ENCODE measurements around the gene CCDC188.

- PRO-cap, result no peak
These were observed 68.6 kb upstream of the CLTCL1 start for GRCh38 chr22:19359701-19360935.

- PRO-cap, result no peak
These were observed 34.4 kb downstream of the HIRA start for GRCh38 chr22:19397011-19397702.

DNA sequence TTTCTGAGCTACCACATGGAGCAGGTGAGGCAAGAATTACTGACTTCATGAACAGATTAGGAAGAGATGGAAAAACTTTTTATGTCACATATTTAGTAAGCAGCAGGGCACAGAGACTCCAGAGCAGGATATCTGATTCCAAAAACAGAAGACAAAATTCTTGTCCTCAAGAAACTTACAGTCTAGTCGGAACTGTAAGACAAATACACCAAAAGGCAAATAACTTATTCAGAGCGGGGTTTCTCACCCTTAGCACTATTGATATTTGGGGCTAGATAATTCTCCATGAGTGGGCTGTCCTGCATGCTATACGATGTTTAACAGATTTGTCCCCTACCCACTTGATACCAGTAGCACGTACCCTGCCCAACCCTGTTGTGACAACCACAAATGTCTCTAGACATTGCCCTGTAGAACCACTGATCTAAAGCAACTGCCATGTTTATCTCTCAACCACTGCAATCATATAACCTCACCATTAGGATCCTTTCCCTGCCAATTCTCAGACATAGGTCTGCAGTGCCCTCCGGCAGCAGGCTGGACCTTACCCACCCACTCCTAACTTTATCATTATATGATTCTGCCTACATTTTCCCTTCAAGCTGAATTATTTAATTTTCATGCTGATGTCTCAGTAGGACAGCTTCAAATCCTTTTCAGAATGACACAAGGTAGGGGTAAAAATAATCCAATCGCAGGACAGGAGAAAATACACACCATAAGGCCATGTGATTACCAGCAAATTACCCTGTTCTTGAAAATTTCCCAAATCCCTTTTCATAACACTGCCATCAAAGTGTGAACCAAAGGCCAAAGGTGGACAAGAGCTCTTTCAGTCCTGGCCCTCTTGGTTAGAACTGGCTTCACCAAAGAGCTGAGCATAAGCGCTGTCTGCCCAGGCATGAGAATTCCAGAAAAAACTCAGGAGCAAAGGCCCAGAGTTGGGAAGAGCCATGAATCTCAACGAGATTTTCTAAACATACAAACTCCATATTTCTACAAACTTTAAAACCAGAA is 4.4 kb downstream of the HIRA start:
- PRO-cap, result no peak

- PRO-cap, result no peak
These were observed 827 bp downstream of the UFD1 start for GRCh38 chr22:19477985-19478746.

GRCh38 chr22:19622187-19622637 is 92.1 kb upstream of the SEPTIN5 start:
- PRO-cap, result no peak

DNA sequence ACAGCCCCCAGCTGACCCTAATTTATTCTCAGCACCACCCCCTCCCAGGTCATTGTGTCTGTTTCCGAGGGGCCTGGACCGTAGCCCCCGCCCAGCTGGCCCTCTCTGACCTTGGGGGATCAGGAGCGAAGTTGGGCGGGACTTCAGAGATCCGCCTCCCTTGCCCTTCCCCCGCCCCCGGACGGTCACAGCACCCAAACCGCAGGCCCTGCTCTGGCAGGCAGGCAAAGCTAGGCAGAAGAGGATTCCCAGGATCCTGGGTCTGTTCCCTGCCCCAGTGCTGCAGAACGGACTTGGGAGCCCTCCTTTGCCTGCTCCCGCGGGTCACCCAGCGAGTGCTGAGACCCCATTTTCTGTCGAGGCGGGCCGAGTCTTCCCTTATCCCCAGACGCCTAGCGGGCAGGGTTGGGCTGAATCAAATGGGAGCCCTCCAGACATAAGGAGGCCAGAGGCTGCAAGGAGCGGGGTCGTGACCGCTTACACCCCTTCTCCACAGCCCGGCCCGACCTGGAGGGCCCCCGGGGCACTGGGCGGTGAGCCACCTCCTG is 690 bp upstream of the GP1BB start:
- PRO-cap, result no peak

DNA sequence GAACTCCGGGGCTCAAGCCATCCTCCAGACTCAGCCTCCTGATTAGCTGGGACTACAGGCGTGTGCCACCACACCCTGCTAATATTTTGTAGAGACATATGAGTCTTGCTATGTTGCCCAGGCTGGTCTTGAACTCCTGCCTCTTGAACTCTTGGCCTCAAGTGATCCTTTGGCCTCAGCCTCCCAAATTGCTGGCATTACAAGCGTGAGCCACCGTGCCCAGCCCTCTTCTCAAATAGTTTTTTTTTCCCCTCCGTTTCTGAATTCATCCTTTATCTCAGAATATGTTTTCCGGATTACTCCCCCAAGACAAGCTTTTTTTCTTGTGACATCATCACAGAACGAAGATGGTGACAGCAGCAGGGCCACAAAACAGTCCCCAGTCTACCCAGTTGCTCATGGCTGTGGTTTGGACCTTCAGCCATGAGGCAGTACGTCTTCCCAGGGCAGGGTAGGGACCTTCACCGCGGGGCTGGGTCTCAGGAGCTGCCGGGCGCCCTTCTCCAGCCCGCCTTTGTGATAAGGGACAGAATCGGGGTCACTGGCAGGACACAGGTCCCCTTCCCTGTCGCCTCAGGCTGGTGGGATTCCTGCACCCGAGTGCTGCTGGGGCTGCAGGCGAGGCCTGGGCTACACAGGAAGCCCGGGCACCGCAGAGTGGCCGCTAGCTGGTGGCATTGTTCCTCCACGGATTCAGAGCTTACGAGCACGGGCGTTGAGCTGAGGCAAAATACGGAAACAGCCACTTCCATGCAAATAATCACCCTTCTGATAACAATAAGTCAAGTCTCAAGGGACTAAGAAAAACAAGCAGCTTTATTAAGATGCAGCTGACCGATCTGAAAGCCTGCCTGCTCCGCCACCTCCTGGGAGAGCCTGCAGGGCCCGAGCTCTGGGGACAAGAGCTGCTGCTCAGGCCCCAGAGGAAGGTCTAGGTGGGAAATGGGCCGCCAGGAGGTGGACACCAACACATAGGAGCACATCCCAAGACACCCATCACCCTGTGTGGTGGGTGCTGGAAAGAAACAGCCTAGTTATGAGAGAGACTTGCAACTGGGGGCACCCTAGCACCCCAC is 12.2 kb downstream of the TBX1 start:
- PRO-cap, result no peak

- PRO-cap, result no peak
These were observed 522 bp downstream of the GNB1L start for GRCh38 chr22:19853974-19854729.

DNA sequence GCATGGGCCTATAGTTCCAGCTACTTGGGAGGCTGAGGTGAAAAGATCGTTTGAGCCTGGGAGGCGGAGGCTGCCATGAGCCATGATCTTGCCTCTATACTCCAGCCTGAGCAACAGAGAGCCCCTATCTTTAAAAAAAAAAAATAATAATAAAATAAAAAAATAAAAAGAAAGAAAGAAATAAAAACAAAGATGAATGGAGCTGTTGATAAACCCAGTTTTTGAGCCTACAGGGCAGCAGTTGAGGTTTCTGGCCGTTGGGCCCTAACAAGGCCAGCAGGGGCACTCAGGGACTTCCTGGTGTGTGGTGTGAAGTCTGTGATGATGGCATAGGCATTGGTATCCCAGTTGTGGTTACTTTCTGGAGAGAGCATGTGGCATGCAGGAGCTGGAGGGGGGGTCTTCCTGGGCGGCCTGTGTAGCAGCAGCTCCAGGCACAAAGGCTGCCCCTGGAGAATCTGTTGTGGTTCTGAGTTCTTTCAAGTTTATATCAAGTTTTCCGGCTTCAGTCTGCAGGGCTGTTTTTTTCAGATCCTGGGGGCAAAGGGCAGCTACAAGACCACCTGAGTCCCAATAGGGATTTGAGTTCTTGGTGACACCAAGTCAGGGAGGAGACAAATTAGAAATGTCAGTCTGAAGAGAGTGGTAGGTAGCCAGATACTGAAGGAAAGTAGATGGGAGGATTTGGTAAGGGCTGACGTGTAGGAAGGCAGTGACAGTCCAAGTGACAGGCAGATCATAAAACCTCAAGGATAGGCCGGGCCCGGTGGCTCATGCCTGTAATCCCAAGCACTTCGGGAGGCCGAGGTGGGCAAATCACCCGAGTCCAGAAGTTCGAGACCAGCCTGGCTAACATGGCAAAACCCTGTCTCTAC is 2.1 kb upstream of the TXNRD2 start:
- PRO-cap, result no peak

DNA sequence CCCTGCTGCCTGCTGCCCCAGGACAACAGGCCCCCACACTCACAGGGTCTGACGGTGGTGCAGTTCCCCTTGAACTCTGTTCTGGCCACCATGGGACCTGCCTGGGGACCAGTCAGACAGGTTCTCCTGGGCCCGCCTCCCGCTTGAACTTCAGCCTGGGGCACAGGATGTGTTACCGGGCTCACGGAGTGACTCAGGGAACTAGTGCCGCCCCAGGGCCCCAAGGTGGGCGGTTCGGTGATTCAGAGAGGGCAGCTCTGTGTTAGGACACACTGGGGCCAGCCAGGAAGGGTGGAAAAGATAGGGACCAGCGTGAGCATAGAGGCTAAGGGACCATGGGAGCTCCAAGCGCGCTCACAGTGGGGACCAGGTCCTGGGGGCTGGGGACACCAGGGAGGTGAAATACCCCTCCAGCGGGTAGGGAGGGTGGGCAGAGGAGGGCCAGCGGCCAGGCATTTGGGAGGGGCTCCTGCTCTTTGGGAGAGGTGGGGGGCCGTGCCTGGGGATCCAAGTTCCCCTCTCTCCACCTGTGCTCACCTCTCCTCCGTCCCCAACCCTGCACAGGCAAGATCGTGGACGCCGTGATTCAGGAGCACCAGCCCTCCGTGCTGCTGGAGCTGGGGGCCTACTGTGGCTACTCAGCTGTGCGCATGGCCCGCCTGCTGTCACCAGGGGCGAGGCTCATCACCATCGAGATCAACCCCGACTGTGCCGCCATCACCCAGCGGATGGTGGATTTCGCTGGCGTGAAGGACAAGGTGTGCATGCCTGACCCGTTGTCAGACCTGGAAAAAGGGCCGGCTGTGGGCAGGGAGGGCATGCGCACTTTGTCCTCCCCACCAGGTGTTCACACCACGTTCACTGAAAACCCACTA is 21.6 kb upstream of the TXNRD2 start:
- PRO-cap, result no peak

- PRO-cap, result no peak
These were observed 1.2 kb upstream of the ARVCF start for GRCh38 chr22:20017896-20018111.

DNA sequence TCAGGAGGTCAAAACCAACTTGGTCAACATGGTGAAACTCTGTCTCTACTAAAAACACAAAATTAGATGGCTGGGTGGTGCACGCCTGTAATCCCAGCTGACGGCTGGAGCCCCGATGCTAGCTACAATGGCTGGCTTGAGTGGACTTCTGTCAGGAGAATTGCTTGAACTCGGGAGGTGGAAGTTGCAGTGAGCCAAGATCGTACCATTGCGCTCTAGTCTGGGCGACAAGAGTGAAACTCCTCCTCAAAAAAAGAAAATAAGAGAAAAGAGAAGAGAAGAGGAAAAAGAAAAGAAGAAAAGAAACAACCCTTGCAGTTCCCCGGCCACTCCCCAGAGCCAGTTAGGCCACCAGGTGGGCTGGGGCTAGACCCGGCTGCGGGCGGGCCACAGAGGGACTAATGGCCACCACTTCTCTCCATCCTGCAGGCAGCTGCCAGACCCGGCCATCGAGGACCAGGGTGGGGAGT is 17.1 kb upstream of the DGCR8 start:
- PRO-cap, result no peak

DNA sequence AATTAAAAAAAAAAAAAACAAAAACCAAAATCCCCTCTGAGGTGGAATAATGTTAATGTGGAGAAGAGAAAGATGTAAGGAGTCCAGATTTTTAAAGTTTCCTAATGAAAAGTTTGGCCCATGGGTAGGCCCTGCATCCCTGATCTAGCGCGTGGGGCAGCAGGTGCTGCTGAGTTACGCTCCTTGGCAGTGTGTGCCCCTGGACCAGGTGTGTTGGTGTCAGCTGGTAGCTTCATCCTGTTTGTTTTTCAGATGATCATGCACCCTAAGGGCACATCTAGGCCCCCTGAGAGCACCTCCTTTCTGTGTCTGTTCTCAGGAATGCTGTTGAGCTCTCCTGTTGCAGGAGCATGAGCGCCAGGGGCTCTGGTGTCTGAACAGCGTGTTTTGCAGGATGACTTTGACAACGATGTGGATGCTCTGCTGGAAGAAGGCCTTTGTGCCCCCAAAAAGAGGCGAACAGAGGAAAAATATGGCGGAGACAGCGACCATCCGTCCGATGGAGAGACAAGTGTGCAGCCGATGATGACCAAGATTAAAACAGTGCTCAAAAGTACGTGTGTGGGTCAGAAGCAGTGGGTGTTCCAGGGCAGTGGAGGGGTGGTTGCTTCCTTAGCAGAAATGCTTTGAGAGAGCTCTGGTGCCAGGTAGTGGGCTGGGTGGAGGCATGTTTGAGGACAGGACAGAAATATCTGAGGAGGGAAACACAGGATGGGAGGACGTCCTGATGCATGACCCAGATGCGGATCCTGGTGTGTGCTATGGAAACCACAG is 6.9 kb downstream of the DGCR8 start:
- PRO-cap, result no peak

- PRO-cap, result no peak
These were observed at the start of gene CCDC188 for GRCh38 chr22:20150856-20151107. TSS of gene CCDC188 (minus strand) at chr22:20151055.

GRCh38 chr22:20159911-20160627 is 9.2 kb upstream of the CCDC188 start:
- PRO-cap, result no peak

- PRO-cap, result no peak
These were observed 46.1 kb downstream of the RTN4R start for GRCh38 chr22:20221870-20222482.

DNA sequence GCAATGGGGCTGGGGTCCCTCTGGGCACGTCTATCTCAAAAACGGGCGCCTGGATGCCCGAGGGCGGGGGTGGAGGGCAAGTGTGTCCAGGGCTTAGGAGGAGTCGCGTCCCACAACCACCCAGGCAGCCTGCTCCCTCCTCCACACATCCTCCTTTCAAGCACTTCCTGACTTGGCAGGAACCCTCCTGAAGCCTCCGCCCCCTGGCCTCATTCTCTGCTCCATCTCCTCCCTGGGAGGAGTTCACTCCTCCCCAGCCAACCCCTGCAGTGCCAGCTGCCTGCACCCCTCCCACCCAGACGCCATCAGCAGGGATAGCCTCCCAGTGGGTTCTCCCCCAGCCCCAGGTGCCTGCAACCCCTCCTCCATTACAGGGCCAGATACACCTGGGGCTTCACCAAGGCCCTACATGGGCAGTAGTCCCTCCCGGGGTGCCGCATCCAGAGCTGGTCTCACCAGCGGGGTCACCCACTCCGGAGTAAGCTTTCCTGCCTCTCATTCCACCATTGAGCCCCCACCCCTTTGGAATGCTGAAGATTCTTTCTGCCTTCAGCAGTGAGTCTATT is 24.5 kb downstream of the RTN4R start:
- PRO-cap, result no peak

- PRO-cap, result no peak
These were observed 21.2 kb upstream of the RTN4R start for GRCh38 chr22:20289124-20289824.

DNA sequence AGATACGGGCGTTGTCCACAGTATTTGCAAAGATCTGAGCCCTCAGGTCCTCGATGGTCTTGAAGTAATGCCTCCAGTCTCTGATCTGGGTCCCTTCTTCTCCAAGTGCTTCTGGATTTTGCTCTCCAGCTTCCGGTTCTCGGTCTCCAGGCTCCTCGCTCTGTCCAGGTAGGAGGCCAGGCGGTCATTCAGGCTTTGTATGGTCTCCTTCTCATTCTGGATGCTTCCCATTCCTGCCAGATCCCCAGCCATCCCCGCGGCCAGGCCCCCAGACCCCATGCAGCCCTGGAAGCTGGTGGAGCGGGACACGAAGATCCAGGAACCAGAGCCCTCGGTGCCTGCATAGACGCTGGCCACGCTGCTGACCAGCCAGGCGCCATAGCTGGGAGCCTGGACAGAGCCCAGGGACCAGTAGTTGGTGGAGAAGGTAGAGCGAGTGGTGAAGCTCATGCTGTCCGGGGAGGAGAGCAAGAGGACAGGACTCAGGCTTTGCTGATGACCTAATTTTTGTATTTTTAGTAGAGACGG is 11.9 kb downstream of the KLHL22 start:
- PRO-cap, result no peak

GRCh38 chr22:20496299-20497223 is 966 bp upstream of the KLHL22 start:
- PRO-cap, result unidirectional peak, minus-strand start at chr22:20496523; unidirectional peak, minus-strand start at chr22:20496619